Ascending aorta (tissue), 1 donor: ENCODE data around the gene FETUB.

GRCh38 chr3:184756085-184756680 is 44.3 kb upstream of the MAGEF1 start:
- PRO-cap, result no peak

DNA sequence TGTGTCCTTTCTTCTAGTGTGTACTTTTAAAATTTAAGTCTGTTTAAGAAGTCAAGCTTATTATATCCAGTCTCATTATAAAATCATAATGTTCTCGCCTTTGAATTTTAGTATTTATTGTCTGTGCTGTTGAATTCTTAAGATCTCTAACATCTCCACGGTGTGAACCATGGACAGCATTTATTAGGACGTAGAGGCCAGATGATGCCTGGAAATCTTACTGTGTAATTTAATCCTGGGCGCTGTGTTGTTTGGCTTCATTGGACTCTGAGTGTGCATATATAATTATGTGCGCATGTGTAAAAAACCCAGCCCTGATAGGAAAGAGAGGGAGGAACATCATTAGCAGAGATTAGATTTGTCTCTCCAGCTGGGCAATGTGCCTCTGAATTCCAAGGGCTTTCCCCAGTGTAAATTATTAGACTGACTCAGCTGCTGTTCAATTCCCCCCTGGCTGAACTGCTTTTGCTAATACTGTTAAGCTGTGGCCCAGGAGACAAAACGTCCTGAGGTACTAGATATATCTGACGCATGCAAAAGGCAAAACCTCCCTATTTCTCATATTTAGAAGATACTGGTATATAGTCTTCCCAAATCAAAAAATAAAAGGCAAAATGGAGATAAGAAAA is 39.6 kb downstream of the MAP3K13 start:
- PRO-cap, result no peak

DNA sequence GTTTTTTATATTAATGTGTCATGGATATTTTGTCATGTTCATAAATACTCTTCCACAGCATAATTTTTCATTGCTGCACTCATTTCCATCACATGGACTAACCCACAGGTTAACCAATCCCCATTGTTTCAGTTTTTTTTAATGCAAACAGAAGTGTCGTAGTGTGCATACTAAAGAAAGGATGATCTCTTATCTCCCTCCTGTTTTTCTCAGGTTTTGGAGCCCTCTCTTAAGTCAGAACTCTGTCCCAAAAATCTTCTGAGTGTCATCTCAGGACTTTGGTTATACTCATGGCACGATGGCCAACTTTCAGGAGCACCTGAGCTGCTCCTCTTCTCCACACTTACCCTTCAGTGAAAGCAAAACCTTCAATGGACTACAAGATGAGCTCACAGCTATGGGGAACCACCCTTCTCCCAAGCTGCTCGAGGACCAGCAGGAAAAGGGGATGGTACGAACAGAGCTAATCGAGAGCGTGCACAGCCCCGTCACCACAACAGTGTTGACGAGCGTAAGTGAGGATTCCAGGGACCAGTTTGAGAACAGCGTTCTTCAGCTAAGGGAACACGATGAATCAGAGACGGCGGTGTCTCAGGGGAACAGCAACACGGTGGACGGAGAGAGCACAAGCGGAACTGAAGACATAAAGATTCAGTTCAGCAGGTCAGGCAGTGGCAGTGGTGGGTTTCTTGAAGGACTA is 65.5 kb downstream of the MAP3K13 start:
- PRO-cap, result no peak

DNA sequence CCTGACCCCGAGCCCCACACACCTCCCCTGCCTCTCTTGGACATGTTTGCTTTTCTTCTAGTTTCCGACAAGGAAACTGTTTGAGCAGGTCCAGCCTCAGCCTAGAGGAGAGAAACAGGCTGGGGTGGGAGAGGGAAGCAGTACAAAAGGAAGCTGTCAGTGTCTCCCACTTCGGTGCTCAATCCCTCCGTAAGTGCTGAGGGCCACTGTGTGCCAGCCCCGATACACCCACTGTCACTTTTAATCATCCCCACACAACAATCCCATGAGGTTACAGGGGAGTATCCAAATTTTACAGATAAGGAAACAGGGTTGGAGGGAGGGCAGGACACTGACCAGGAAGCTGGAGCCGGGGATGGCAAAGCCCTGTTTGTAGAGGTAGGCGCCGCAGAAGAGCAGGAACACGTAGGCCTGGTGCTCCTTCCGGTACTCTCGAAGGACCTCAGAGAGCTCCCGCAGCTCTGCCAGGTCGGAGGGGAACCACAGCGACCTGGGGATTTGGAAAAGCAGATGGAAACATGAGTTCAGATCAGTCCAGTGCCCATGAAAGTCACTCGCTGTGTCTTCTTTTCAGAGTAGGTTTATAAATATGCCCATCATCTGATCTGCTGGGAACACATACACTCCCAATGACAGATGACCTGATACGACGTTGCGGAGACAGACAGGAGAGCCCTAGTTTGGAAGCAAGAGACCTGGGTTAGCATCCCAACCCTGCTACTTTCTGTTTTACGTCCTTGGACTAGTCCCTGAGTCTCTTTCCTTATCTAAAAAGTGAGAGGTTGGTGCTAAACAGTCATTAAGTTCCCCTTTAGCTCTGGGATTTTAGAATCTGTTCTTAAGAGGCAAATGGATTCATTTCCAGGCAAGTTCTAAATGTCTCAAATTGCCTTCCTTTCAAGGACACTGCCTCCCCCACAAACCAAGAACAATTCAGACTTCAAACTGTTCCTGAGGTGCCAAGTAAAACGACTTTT is 2.1 kb downstream of the TMEM41A start:
- PRO-cap, result no peak

GRCh38 chr3:185786101-185786573 is 38.7 kb downstream of the IGF2BP2 start:
- PRO-cap, result no peak

DNA sequence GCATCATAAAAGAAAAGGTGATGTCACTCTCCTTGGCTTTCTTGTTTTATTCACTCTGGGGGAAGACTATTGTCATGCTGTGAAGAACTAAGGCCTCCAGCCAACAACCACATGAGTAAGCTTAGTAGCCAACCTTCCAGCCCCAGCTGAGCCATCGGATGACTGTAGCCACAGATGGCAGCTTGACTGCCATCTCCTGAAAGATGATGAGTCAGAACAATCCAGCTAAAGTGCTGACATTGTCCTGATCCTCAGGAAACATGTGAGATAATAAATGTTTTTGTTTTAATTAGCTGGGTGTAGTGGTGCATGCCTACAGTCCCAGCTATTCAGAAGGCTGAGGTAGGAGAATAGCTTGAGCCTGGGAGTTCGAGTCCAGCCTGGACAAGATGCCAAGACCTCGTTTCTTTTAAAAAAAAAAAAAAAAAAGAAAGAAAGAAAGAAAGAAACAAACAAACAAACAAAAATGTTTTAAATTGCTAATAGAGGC is 17.1 kb downstream of the IGF2BP2 start:
- PRO-cap, result no peak

- PRO-cap, result no peak
Measured at GRCh38 chr3:185912845-185913342, 24.9 kb downstream of the TRA2B start.

- PRO-cap, result no peak
Measured at GRCh38 chr3:185918924-185919663, 18.7 kb downstream of the TRA2B start.

DNA sequence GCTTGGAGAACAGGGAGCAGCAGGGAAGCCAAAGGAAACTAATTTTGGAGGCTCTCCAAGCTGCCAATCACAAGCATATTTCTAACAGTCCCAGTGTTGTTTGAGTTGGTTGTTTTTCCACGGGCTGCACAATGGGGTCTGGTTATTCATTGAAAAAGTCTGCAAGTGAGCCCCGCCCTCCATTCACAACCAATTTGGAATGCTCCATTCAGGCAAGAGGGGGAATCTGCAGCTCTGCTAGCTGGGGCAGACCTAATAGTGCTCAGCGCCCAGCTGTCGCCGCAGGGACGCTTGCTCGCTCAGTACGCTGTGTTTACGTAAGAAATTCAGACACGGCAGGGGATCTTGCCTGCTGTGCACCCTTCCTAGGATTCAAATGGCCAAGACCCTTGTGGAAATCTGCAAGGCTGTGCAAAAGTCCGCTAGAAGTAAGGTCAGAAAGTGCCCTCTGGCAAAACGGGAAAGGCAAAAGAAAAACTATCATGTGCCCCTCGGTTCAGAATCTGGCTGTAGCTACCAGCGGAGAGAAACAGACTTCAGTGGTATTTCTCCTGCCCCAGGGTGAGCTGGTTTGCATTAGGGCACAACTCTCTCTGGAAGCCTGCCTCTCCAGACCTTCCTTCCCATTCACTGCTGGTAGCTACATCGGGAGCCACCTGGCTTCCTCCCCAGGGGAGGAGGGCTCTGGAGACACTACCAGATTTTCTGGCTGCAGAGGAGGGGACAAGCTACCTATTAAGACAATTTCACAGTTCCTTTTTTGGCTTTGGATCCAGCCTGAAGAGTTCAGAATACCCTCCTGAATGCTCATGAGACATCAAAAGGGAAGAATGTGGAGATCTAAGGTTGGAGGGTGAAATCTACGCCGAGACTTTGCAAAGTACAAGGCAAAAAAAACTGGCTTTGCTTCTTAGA is 10.9 kb downstream of the ETV5 start:
- PRO-cap, result no peak

DNA sequence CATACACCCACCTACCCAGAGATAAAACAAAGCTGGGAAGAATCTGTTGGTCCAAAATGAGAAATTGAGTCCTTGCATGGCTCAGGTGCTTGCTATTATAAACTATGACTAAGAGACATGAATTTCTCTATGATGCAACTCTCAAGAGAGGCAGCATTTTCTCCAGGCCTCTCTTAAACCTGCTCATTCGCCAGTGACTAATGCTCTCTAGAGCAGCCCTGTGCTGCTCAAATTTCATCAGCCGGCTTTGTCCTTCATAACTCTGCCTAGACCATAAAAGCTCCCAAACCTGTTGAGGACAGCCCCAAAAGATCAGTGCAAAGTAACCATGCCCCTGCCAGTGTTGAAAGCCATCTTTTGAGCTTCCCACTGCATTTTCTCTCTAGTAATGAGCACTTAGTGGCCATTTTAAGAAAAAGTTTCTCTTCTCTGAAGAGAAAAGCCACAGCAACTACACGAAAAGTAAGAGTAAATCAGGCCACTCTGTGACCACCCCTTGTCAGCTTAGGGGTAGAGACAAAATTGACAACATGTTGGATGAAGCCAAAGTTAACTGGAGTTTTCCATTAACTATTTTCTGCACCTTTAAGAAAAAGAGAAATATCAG is 4.8 kb downstream of the ETV5 start:
- PRO-cap, result no peak

GRCh38 chr3:186255865-186256352 is 106.1 kb downstream of the DGKG start:
- PRO-cap, result no peak

DNA sequence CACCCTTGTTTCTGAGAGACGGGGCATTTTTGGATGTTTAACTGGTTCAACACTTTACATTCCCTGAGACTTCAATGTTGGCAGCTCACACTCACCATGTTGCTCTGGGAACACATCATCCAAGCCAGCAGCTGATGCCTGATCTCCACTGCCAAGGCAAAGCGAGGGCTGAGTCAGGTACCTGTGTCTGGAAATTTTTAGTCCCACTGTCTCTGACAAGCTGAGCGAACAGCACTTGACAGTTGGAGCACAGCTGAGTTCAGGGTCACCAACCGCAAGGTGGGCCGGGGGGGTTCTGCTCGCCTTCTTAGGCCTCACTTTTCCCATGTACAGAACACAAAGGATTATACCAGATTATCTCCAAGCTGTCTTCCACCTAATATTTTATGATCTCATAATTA is 3.6 kb upstream of the DGKG start:
- PRO-cap, result unidirectional peak, plus-strand start at position 206 of the sequence

DNA sequence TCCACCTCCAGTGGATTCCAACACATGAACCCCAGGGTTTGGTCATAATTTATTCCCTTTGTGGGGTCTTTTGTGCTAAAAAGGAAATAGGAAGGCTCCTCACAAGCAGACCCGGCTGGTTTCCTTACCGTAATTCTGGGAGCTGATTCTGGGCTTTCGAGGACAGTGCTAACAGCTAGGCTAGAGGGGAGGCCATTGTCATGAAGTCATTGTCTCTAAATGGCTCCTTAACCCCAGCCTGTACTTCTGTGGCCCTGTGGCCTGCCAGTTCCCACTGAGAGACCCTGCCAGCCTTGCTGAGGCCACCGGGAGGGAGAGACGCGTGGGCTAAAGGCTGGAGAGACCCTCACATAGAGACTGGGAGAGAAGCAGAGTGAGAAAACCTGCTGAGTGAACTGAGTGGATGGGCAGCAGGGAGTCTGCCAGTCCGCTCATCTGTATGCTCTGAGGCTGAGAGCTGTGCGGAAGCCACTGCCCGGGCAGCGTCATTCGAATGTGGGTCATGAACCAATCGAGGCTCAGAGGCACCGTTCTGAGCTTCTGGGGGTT is 21.1 kb upstream of the DGKG start:
- PRO-cap, result no peak

DNA sequence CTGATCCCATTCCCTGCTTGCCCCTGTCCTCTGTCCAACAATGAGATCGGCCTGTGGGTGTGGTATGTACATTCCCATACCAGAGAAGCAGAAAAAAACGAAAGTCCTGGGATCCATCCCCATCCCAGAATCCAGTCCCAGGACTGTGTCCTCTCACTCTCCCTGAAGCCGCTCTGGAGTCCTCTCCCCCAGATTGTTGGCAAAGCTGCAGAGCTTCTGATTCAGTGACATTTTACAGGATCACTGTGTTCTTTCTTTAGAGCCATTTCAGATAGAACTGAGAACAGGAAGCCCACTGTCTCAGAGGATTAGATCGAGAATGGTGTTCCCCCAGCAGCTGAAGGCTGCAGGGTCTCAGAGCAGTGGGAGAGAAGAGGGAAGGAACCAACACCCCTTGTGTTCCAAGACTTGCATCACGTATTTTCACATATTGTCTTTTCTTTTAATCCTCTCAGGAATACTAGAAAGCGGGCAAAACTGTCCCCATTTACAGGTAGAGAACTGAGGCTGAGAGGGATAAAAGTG is 21.6 kb upstream of the DGKG start:
- PRO-cap, result no peak

GRCh38 chr3:186519003-186519688 is 25.0 kb downstream of the CRYGS start:
- PRO-cap, result no peak

DNA sequence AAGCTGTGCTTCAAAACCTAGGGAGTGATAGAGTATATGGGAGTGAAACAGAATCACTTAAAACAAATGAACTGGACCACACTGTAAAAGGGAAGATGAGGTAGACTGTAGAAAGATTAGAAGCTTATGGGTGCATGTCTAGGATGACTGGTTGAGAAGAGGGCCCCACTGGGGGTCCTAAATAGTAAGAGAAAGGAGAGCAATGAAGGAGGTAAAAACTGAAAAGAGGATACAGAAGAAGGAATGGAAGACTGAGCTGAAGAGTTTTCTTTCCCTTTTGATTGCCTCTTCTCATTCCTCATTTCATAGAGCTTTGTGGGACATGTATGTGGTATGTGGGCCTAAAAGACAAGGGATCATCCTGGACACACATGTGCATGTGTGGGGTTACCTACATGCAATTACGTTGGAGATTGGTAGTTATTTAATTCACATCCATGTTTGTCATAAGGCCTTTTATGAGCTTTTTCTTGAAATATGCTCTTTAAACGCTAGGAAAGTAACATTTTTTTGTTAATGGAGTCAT is 14.3 kb downstream of the DNAJB11 start:
- PRO-cap, result no peak

- PRO-cap, result no peak
Measured at GRCh38 chr3:186640237-186641069, at the start of gene FETUB. Gene FETUB, plus strand, starts transcription at chr3:186640399.

DNA sequence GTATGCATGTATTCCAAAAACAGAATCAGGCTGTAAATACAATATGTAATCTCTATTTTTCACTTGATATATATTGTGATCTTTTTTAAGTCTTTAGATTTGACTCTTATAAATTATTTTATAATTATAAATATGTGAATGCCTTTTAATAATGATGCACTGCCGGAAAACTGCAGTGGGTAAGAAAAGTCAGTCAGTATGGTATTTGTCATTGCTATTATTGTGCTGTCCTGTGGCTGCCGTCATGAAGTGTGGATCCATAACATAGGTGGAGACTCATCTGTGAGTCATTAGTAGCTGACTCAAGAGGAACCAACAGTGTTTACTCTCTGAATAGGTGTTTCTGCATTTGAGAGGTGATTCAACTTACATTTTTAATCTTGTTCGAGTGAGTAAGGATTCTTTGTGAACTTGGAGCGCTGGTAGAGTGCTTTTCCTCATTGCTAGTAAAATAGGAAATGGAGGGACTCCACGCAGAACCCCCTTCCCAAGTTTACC is 30.5 kb upstream of the EIF4A2 start:
- PRO-cap, result no peak

- PRO-cap, result no peak
Measured at GRCh38 chr3:187039039-187039727, 100.1 kb downstream of the RPL39L start.

DNA sequence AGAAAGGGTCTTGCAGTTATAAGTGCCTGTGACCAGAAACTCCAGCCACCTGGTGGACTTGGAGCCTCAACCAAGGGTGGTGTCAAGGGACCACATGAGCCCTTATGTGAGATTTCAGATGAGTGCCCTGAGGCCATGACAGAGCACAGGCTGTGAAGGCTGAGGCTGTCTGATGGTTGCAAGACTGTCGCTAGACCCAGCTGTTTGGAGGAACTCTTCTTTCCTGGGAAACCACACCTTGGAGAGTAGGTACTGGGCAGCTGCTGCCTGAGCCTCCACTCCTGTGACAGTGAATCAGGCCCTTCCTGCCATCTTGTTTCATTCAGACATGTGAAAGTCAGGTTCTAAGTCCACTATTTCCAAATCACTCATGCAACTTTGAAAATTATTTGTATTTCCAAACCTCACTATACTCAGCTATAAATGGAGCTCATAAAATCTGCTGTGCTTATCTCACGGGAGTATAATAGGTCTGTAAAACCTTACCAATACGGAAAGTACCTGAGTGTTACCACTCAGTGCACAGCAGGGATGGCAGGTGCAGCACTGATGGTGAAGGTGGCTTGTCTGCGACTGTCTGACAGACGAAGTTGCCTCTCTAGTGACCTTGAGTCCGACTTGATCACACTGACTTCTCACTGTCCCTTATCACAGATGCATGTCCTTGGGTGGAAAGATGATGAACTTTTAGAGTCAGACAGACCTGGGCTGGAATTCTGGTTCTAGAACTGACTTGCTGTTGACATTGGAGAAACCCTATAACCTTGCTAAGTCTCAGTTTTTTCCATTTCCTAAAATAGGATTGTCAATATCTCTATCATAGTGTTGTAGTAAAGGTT is 99.3 kb downstream of the RPL39L start:
- PRO-cap, result no peak